Left ventricle myocardium (tissue), 1 donor: ENCODE data around the gene HSPA13.

GRCh38 chr21:5117534-5118026 is 5403.8 kb upstream of the TPTE start:
- PRO-cap, result no peak

- PRO-cap, result no peak
Measured at GRCh38 chr21:6120076-6120641, 4401.2 kb upstream of the TPTE start.

- PRO-cap, result no peak
Measured at GRCh38 chr21:6127188-6127547, 4394.2 kb upstream of the TPTE start.

DNA sequence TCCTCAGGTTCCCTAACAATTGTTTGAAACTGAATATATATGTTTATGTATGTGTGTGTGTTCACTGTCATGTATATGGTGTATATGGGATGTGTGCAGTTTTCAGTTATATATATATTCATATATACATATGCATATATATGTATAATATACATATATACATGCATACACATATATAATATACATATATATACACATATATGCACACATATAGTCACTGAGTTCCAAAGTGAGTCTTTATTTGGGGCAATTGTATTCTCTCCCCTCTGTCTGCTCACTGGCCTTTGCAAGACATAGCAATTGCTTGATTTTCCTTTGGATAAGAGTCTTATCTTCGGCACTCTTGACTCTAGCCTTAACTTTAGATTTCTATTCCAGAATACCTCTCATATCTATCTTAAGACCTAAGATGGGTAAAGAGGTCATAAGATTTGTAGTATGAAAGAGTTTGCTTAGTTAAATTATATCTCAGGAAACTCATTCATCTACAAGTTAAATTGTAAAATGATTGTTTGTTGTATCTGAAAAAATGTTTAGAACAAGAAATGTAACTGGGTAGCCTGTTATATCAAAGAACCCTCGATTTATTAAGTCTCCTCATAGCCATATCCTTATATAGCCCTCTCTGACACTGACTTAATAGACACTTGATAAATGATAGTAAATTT is 1523.4 kb upstream of the TPTE start:
- PRO-cap, result no peak

GRCh38 chr21:14048347-14048910 is 162.3 kb downstream of the LIPI start:
- PRO-cap, result no peak

GRCh38 chr21:14382619-14383656 is at the start of gene HSPA13:
HSPA13 (minus strand) TSS chr21:14383146.
- PRO-cap, result bidirectional peak, plus-strand start at chr21:14383508, minus-strand start at chr21:14383143

DNA sequence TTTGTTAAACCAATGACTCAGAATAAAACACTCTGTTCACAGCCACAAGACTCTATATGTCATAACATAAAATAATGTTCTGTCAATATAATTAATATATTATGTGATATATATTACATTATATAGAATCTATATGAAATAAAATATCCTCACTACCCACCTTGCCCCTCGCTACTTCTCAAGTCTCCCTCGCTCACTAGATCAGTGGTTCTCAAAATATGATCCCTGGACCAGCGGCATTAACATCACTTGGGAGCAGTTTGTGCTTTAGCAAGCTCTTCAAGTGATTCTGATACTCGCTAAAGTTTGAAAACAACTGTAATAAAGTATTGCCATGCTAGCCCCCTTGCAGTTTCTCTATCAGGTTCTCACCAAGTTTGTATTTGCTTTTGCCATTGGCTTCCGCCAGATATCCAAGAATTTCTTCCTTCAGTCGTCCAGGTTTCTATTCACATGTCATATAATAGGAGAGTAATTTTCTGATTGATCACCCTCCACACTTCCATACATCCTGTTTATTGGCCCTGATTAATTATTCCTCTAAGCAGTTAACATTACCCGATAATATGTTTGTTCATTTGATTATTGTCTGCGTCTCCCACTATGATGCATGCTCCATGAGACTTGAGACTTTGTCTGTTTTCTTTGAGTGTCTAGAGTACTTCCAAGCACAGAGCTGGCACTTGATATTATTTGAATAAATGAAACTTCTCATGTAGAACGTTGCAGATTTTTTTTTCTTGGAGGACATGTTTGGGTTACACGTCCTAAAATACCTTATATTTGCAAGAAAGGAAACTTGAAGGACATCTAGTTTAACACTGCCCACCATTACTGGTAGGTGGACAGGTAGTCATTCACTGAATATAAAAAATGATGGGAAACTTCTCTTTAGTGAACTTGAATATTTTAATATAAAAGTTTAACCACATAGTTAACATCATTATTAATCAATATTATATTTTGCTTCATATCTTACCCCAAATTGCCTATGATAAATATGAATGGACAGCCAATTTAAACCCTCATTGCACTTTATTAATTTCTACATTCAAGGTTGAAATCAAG is 28.1 kb downstream of the SAMSN1 start:
- PRO-cap, result no peak

- PRO-cap, result no peak
Measured at GRCh38 chr21:14522666-14523856, 23.1 kb downstream of the SAMSN1 start.

GRCh38 chr21:14528004-14529382 is 17.6 kb downstream of the SAMSN1 start:
- PRO-cap, result no peak

DNA sequence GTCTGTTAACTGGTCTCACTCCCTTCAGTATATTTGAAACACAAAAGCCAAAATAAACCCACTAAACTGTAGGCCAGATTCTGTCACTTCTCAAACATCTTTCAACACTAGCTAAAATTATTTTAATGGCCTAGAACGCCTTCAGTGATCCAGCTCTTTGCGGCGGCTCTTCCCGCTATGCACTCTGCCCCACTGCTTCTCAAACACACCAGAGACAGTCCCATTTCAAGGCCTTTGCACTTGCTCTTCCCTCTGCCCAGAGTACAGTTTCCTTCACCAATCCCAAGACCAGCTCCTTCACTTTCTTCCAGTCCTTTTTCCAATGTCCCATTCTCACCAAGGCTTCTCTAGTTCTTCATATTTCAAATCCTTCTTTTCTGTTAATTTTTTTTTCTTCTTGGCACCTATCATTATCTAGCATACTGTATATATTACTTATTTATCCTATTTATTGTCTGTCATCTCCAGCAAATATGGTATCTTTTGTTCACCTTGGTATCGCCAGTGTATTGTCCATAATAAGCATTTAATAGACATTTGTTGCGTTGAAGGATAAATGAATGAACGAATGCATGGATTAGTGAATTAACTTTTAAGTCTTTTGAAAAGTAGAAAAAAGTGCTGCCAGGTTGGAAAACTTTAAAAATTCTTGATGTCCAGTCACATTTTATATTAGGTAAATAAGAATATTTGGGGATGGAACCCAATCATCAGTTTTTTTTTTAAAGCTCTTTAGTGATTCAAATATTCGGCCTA is 8.9 kb downstream of the SAMSN1 start:
- PRO-cap, result no peak

DNA sequence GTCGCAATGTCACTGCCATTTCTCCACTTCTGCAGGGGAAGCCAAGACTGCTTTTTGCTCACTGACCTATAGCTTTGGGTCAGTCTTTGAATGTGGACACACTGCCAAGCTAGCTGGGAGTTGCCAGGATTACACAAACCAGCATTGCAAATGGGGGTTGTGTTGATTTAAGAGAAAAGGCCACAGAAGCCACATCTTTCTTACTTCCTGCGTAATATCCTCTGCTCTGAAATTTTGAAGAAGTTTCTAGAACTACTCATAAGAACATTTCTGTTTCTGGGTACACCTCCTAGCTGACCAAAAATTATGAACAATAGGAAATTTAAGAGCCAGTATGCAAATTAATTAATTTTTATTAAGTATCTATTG is 45.8 kb upstream of the SAMSN1 start:
- PRO-cap, result no peak

DNA sequence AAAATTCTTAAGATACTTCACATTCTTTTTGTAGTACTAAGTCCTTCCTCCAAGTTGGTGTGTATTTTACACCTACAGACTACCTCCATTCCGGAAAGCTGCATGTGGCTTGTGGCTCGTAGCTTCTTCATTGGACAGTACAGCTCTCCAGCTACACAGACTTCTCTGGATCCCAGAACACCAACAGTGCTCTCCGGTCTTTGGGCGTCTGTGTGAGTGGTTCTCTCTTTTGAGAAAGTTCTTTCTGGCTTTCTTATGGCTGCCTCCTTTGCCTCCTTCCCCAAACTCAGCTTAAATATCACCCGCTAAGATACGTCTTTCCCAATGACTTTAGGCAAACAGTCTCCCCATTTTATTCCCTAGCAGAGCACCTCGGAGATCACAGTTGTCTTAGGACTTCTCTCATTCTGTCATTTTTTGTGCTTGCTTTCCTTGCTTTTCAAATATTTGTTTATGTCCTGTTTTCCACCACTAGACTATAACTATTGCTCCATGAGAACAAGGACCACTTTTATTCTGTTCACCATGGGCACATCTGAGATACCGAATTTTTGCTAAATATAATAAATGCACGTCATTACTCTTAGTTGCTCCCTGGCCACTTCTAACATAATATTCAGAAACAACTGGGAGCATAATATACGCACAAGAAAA is 68.5 kb downstream of the NRIP1 start:
- PRO-cap, result no peak

DNA sequence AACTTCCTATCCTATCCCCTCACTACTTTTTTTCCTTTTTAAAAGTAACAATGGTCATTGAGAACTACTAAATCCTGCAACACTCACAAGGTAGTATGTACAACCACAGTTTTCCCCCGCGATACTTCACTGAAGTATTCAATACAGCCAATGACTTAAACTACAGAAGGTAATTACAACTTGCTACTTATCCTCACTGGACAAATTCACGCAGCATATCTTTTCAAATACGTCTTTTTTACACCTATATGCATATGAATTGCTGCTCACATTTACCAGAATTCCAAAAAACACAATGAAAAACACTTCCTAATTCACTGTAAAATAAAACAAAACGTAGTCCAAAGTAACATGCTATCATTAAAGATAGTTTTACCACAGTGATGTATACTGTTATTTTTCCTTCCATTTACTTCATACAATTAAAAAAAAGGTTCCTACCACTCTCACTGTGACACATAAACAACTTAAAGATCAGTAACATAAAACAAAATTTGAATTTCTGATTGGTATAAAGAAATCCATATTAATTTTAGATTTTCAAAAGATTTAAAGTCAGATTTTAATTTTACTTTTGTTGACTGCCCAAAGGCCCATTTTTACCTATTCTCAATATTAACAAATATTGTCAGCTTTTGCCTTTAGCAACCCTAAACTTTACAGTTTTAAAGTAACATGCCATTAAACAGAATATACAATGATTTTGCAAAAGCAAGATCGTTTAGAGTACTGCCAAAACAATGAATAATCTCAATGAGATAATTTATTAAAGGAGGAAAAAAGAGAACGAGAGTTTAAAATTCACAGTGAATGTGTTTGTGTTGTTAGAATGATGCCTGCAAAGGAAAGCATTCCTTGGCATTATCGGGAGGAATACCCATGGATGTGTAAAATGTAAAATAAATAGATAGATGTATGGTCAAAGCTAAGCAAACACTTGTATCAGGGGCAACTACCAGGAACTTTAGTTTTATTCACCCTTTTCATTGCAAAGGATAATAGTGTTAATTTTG is 12.1 kb downstream of the NRIP1 start:
- PRO-cap, result no peak

GRCh38 chr21:15055570-15055926 is 9.3 kb downstream of the NRIP1 start:
- PRO-cap, result no peak

DNA sequence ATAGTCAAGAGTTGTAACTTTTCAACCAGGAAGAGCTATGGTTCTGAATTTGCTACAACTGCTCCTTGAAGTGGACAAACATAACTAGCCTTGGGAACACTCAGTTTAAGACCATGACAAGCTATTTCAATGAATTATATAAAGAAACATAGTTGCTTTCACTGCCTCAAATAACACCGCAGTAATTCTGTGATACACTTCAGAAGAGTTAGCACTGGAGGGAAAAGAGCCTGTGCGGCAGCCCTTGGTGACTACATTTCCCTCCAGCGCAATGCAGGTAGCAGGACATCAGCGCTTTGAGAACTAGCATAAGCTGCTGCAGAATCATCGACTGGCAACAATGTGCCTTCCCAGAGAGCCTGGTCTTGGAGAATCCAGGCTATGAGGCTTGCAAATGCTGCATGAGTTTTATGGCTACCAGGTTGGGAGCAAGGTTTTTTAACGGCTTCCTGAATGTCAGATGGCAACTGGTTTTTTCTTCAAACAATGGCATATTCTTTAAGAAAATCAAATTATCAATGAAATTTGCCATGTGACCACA is 7.5 kb downstream of the NRIP1 start:
- PRO-cap, result no peak

DNA sequence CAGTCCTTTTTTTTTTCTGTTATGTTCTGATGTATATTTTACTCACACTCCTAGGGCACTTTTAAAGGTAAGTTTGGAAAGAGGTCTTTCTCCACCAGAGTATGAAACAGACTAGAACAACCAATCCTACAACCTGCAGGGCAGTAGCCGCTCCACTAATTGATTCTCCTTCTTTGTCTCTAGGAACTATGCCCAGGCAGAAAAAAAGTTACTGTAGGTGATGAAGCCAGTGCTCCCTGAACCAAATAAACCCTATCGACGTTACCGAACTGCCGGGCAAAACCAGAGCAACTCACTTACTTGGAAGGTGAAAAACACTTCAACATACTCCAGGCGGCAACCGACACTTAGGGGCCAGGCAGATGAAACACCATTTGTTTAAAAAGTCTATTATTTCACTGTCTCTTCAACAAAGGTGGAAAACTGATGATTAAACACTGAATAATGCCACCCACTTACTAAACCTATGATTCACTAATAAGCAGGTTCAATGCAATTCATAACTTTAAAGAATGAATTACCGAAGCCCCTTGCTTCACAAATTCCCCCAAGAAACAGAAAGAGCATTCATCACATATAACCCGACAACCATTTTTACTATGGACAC is 1.7 kb downstream of the NRIP1 start:
- PRO-cap, result no peak

DNA sequence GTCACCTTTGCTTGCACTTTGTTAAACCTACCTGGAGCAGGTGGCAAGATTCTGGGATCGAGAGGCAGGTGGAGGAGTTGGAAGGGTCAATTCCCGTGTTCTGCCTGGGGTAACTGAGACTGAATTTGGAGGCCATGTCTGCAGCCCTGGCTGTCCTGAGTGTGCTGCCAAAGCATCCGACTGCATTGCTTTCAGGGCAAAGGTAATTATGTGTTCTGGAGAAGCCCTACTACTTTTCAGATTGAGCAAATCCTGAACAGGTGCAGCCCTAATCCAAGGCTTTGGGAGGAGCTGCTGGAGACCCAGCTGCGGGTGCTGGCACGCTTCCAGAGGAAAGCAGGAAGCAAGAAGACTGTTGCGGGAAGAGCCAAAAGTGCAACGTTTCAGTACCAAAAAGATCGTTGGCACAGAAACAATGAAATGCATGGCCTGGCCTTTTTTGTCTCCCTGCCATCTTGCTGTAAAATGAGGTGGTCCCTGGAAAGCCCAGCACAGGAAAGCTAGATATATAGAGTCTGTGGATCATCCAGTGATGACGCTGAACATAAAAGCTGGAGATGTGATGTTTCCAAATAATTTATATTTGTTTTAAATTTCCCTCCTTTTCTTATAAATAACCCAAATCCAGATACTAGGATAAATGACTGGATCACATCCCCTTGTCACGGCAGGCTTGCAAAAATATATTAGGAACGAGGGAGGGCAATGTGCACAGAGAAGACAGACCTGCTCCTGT is 73.8 kb upstream of the NRIP1 start:
- PRO-cap, result no peak

- PRO-cap, result no peak
Measured at GRCh38 chr21:15219732-15220162, 154.9 kb upstream of the NRIP1 start.

DNA sequence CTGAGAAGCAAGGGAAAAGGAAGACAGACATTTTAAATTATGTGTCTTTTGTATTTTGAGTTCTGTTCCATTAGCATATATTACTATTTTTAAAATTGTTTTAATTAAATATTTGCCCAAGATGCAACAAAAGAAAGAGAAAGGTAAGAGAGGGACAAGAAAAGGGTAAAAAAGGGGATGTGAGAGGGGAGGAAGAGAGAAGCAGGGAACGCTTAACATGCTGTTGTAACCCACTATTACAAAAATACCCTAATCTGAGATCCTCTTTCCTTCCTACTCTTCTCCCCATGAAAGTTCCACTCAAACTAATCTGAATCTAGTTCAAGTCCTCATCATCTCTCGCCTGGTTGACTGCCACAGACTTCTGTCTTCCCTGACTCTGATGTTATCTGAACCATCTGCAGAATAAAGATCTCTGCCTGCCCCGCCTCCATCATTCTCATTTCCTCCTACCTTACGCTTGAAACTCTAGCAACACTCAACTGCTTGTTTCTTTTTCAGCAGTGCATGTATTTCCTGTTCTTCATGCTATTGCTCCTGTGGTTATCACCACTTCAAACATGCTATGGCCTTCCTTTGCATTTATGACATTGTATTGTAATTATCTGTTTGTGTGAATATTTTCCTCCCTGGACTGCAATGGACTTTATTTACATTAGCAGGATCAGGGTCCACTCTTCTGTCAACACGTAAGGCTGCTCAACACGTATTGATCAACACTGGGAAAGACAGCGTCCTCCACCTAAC is 215.7 kb upstream of the USP25 start:
- PRO-cap, result no peak

DNA sequence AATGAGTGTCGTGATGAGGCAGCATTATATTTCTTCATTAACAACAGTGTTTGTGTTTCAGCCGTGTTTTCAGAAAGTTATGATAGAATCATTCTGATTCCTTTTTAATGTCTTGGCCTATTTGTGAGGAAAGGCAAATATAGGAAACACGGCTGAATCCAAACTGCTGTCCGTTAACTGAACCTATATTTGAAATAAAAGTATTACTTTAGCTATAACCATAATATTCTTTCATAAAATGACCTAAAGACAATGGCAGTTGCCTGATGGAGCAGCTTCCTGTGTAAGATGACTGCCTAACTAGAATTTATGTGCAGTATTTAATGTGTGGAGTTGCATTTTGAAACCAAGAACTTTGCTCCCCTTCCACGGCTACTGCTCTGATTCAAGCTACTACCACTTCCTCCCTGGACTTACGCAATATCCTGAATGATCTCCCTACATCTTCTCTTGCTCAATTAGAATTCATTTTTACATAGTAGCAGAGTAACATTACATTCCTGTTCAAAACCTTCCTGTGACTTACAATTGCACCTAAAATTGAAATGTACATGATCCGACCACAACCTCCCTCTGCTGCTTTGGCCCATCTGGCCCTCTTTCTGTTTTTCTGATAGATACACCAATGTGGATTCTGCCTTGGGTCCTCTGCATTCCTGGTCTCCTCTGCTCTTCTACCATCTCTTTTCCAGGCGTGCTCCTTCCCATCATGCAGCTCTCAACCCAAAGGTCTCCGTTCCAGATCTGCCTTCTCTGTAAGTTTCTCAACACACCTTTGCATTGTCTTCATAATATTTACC is 47.6 kb upstream of the USP25 start:
- PRO-cap, result no peak